Cardiac septum (tissue), 1 donor: ENCODE measurements around the gene WBP4.

GRCh38 chr13:40772691-40773223 is 1.8 kb upstream of the MRPS31 start:
- PRO-cap, result no peak

GRCh38 chr13:40786336-40786998 is 2.9 kb upstream of the SLC25A15 start:
- PRO-cap, result no peak

- PRO-cap, result no peak
Measured at GRCh38 chr13:40790920-40791461, 1.6 kb downstream of the SLC25A15 start.

- PRO-cap, result no peak
Measured at GRCh38 chr13:40985402-40986262, 33.5 kb downstream of the ELF1 start.

- PRO-cap, result no peak
Measured at GRCh38 chr13:41005369-41006143, 13.6 kb downstream of the ELF1 start.

DNA sequence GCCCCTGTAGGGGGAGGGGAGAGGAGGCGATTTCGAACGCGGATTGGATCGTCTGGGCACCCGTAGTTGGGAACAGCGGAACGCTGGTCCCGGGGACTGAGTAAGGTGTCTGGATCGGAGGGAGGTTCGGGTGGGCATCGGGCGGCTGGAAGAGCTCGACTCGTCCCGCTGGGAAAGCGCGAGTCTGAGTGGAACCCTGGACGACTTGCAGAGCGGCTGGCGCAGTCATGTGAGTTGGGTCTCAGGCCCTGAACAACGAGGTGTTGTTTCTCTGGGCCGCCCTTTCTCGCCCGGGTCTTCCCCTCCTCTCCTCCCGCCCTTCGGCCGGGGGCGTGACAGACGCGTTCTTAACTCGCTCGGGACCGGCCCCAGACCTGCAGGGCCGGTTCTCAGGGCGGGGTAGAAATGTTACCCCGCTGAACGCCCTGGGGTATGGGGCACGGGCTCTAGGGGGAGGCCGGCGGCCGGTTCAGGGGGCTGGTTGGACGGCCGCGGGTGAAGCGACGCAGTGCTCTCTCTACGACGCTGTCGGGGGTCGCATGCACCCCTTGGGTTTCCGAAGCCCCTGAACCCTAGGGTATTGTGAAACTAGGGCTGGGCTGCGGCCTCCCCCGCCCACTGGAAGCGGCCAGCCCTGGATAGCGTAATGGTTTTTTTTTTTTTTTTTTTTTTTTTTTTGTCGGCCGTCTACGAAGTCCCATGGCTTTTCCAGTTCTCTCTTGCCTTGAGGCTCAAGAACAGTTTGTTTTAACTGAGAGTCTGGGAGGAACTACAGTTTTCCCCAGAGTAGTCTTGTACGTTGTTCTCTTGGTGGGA is at the start of gene WBP4:
WBP4 (plus strand) TSS at position 63 of the 816 bp plus-strand sequence.
- PRO-cap, result bidirectional peak, plus-strand start at position 114 of the sequence, minus-strand start outside the sequence; bidirectional peak, plus-strand start at position 379 of the sequence, minus-strand start at position 310 of the sequence; bidirectional peak, plus-strand start at position 740 of the sequence, minus-strand start at position 574 of the sequence

- PRO-cap, result no peak
Measured at GRCh38 chr13:41461530-41462153, 4.3 kb downstream of the RGCC start.

GRCh38 chr13:41463890-41464186 is 6.5 kb downstream of the RGCC start:
- PRO-cap, result no peak

DNA sequence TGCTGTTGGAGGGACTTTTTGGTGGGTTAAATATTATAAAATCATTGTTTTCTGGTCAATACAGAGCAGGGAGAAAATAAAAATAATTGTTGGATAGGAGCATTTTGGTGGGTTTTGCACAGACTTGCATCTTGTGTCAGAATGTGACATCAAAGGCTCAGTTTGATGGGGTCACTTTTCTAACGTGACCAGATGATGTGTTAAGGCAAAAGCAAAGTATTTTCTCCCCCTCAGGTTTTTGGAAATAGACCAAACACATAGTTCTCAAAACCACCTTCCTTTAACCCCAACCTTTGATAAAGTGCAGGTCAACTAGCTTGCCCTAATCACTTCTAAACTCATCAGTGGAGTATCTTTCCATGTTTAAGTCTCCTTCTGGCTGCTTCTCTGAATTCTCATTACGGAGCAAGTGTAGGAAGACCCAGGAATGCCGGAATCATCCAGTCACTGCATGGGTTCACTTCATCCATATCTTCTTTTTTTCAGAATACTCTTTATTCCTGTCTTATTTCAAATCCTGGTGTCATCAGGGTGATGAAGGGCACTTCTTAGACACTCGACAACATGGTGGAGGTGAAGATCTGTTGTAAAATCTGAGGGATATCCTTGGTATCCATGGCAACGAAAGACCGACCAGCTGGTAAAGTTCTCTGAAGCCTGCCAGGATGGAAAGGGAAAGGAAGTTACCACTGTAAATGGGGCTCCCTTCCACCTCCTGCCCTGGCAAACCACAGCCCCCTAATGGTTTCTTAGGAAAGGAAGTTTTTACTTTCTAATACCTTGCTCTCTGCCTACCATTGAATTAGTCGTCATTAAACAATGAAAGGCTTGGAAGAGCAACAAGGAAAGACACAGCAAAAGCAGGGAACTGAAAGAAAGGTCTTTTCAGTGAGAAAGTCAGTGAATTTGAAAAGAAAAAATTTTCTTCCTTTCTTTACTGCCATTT is 110.6 kb downstream of the RGCC start:
- PRO-cap, result no peak

GRCh38 chr13:41891361-41891874 is 69.5 kb downstream of the VWA8 start:
- PRO-cap, result no peak

GRCh38 chr13:41960109-41961037 is 536 bp downstream of the VWA8 start:
- PRO-cap, result bidirectional peak, plus-strand start at chr13:41960855, minus-strand start at chr13:41960886

DNA sequence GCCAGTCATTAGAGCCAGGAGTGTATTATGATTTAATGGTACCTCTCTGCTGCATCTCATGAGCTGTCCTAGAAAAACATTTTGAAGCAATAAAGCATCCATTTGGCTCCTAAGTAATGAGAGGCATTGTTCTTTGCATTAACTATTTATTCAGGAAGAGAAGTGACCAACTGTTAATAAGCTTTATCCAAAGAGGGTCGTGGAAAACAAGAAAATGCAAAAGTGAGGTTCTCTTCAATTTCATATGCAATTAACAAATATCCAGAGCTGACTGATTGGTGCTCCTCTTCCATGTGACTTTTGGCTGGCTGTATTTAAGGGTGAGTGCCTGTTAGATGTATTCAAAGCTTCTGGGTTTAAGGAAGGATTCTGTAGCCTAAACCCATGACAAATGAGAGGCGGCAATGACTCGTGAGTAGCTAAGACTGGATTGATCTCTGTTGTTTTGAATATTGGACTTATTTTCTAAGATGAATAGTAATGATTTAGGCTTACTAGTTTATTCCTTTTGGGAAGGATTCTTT is 105.2 kb downstream of the DGKH start:
- PRO-cap, result no peak

DNA sequence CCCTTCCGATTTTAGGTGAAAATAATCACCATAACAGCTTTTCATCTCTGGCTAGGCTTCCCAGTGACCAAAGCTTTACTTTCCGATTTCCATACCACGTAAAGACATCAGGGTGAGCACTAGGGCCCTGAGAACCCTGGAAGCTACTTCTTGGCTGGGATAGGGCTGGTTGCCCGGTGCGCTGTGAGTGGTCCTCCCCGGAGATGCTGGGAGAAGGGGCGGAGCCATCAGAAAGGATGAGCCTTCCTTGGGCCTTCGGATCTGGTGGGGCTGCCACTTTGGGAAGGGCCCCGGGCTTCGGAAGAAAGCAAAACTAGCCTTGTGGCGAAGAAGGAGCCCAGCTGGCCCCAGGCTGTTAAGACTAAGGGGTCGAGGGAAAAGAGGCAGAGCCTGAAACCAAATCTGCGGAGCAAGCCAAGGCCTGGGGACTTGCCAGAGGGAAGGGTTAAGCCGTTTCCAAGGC is 654 bp upstream of the AKAP11 start:
- PRO-cap, result bidirectional peak, plus-strand start at position 247 of the sequence, minus-strand start at position 161 of the sequence

DNA sequence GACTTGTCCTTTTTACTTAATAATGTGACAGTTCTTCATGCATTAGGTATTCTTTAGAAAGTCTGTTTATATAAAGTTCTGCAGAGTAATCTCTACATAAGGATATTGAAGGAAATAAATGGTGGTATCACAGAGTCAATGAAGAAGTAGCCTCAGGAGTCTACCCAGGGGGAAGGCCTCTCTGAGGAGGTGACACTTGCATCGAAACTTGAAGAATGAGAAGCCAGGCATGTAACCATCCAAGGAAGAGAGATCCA is 22.9 kb downstream of the AKAP11 start:
- PRO-cap, result no peak

- PRO-cap, result no peak
Measured at GRCh38 chr13:42990397-42991214, 1.4 kb downstream of the EPSTI1 start.

GRCh38 chr13:43054583-43055822 is 31.6 kb downstream of the DNAJC15 start:
- PRO-cap, result bidirectional peak, plus-strand start at chr13:43055089, minus-strand start at chr13:43054991; unidirectional peak, plus-strand start at chr13:43055412

DNA sequence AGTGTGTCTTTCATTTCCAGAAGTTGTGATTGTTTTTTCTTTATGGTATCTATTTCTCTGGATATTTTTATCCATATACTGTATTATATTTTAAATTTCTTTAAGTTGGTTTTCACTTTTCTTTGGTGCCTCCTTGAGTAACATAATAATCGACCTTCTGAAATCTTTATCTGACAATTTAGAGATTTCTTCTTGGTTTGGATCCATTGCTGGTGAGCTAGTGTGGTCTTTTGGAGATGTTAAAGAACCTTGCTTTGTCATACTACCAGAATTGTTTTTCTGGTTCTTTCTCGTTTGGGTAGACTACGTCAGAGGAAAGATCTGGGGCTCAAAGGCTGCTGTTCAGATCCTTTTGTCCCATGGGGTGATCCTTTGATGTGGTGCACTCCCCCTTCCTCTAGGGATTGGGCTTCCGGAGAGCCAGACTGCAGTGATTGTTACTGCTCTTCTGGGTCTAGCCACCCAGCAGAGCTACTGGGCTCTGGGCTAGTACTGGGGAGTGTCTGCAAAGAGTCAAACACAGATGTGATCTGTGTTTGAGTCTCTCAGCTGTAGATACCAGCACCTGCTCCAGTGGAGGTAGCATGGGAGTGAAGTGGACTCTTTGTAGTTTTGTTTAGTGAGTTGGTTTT is 34.2 kb downstream of the DNAJC15 start:
- PRO-cap, result no peak

- PRO-cap, result no peak
Measured at GRCh38 chr13:43331667-43331948, 308.2 kb downstream of the DNAJC15 start.

DNA sequence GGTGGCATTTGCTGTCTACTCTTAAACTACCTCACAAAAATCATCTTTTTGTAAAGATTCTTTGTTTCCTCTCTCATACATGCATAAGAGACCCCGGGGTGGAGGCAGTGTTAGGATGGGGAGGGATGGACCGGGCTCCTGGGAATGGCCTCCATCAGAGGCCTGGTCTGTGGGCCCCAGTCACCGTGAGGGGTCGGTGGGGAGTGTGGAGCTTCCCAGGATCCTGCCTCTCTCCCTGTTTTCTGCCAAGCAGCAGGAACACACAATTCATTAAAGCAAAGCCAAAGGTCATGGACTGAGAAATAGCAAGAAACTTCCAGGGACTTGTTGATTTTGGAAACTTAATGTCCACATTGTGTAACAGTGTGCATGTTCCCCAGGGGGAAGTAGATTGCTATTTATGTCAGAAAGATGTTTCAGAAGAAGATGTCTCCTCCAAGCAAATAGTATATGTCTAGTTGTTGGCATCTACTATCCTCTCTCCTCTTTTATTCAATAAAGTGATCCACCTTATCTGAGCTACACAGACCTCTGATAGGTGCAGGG is 241.3 kb downstream of the ENOX1 start:
- PRO-cap, result no peak

- PRO-cap, result bidirectional peak, plus-strand start at chr13:43785902, minus-strand start at chr13:43785711
Measured at GRCh38 chr13:43785564-43786409, 985 bp downstream of the ENOX1 start.